Testis (tissue), 5 donors: ENCODE measurements around the gene FRG1.

DNA sequence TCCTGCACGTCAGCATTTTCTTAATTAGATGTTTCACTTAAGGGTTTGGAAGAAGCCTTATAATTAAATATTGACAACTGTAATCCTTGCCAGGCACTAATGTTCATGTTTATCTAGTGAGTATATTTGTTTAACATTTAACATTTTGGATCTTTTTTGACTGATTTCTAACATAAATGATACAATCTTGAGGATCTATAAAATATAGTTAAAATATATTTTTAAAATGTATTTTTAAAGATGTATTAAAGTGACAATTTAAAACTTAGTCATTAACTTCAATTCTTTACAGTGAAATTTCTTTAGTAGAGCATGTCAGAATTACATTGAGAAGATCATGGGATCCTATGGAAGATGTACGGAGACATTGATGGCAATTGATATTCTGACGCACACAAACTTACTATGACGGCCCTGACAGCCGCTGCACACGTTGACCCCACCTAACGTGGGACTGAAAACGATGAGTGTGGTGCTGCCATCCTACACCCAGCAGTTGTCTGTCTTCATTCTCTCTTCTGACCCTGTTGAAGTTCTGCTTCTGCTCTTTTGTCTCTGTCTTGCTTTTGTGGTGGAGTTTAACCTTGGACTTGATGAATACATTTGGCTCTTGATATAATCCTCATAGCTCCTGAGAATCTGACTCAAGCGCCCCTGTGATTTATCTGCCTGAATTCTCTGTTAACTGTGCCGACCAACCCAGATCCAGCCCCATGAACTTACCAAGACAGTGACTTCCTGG, 52.5 kb downstream of the TLR3 start:
- PRO-cap, 3 experiments = no peak in any of the 3 experiments
- RAMPAGE, long total RNA, 2 experiments = start-site peak on the plus strand in 1 of 2 experiments, centred at position 376 of the sequence, 16 reads per replicate
- RRBS = no CpG with 5 or more reads among the region's 10 CpGs

- PRO-cap, 3 experiments = no peak in any of the 3 experiments
- RAMPAGE, long total RNA, 2 experiments = no peak in any of the 2 experiments
These were observed 16.2 kb upstream of the F11 start for GRCh38 chr4:186249863-186250169.

GRCh38 chr4:186619965-186621215, 65.0 kb upstream of the MTNR1A start:
- PRO-cap, 3 experiments = no peak in any of the 3 experiments
- RAMPAGE, long total RNA, 2 experiments = no peak in any of the 2 experiments
- RRBS = no CpG with 5 or more reads among the region's 33 CpGs

GRCh38 chr4:186622498-186623768, 67.6 kb upstream of the MTNR1A start:
- PRO-cap, 3 experiments = no peak in any of the 3 experiments
- RAMPAGE, long total RNA, 2 experiments = no peak in any of the 2 experiments
- RRBS = no CpG with 5 or more reads among the region's 15 CpGs

DNA sequence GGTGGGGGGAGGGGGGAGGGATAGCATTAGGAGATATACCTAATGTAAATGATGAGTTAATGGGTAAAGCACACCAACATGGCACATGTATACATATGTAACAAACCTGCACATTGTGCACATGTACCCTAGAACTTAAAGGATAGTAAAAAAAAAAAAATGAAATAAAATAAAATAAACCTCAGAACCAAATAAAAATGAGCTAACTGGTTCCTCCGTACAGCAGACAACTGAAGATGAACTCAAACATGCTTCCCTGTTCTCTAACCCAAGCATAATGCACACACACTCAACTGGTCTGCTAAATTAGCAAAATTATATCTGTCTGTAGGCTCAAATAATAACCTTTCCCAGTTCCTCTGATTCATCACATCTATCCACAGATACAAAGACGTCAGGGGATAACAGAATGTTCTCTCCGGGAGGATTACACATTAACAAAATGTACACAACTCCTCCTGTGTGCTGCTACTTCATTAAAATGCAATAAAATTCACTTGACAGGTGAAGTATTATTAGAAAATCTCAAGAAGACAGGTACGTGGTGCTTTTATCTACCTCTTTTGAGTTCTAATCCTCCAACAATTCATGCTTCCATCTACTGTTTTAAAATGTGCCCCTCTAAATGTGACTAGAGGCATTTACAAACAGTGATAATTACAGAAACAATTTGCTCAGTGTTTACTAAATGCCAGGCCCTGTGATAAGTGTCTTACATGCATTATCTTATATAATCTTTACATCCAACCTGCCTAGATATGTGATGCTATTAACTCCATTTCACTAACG, 57.4 kb downstream of the FAT1 start:
- PRO-cap, 3 experiments = no peak in any of the 3 experiments
- RAMPAGE, long total RNA, 2 experiments = no peak in any of the 2 experiments
- RRBS = no CpG with 5 or more reads among the region's 5 CpGs

DNA sequence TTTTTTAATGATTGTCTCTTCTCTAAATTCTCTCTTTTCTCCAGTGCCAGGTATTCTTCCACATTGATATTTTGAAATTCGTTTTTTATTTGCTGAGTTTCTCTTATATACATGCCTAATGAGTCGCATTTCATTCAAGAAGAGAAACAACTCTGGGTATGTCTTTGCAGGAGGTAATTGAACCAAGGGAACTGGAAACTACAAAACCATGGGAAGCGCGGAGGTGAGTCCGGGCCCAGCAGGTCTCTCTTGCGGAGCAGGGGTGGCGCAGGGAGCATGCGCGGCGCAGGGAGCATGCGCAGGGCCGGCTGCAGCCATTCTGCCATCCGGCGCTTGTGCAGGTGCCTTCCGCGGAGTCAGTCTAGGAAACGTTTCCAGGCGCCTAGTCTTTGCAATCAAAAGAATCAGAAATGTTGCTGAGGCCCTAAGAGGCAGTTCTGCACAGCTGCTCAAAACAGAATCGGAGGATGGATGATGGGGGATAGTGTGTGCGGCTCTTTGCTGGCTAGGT, 433.7 kb upstream of the FAT1 start:
- PRO-cap, 3 experiments = peak in 2 of 3 experiments; most common plus-strand start position 291 of the sequence (in 1); most common minus-strand start position 251 of the sequence (in 2)
- RAMPAGE, long total RNA, 2 experiments = start-site peak on the plus strand in 1 of 2 experiments, centred at position 329 of the sequence, 5 reads per replicate
- RRBS = 13% methylated on average over 7 of the region's 20 CpGs

- PRO-cap, 3 experiments = peak in 3 of 3 experiments; most common plus-strand start chr4:187613755 (in 3); most common minus-strand start chr4:187613661 (in 3)
- RAMPAGE, long total RNA, 2 experiments = start-site peak on the plus strand in 2 of 2 experiments, at chr4:187613724-187613785 at its widest, 200 to 438 reads per replicate; start-site peak on the minus strand in 1 of 2 experiments, at chr4:187613611-187613675 at its widest, 81 reads per replicate
- RRBS = no CpG with 5 or more reads among the region's 37 CpGs
These were observed 382.0 kb upstream of the ZFP42 start for GRCh38 chr4:187613504-187614014.

DNA sequence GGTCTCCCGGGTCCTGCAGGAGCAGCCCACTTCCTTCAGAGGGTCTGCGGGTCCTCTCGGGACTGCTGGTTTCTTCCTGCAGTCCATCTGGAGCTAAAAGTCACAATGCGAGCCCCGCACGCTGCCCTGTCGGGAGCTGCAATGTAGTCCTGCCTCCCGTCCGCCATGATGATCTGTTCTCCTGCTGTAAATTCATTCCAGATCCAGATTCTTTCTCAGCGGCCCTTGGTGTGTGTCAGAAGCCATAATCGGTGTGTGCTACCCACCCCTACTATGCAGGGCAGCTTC, 323.1 kb upstream of the ZFP42 start:
- PRO-cap, 3 experiments = no peak in any of the 3 experiments
- RAMPAGE, long total RNA, 2 experiments = start-site peak on the minus strand in 1 of 2 experiments, centred at position 181 of the sequence, 25 reads per replicate
- RRBS = no CpG with 5 or more reads among the region's 11 CpGs

DNA sequence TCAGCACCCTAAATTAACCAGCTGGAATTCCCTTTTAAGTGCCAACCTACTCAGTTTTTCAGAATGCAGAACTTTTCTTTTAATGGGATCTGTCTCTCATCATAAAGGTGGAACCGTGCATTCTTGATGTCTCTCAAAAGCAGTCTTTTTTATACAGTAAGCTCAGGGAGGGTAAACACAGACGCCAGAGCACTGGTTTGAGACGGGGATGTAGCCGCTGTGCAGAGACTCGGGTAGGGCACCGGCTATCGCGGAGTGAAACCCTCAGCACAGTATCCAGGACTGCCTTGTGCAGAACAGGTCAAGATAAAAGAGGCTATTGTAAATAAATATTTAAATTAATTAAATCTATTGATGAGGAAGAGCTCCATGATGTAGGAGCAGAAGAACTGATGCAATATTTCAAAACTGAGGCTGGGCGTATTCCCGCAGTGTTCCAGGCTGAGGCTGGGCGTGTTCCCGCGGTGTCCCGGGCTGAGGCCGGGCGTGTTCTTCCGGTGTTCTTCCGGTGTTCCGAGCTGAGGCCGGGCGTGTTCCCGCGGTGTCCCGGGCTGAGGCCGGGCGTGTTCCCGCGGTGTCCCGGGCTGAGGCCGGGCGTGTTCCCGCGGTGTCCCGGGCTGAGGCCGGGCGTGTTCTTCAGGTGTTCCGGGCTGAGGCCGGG, 130.5 kb upstream of the FRG1 start:
- PRO-cap, 3 experiments = peak in 1 of 3 experiments; most common plus-strand start position 498 of the sequence (in 1)
- RAMPAGE, long total RNA, 2 experiments = start-site peak on the plus strand in 2 of 2 experiments, centred at positions 187 to 227 of the sequence, 6 to 7 reads per replicate
- RRBS = 57% methylated on average over 4 of the region's 38 CpGs

GRCh38 chr4:189940759-189941376, at the start of gene FRG1:
FRG1 (plus strand) TSS chr4:189940872.
- PRO-cap, 3 experiments = peak in 3 of 3 experiments; most common plus-strand start chr4:189940881 (in 2)
- RAMPAGE, long total RNA, 2 experiments = start-site peak on the plus strand in 2 of 2 experiments, at chr4:189940811-189940993 at its widest, 1,457 to 1,787 reads per replicate
- RRBS = 5% methylated on average over 6 of the region's 53 CpGs